Cardiac atrium fibroblast (primary cell): ENCODE data around the gene ATP1A1.

DNA sequence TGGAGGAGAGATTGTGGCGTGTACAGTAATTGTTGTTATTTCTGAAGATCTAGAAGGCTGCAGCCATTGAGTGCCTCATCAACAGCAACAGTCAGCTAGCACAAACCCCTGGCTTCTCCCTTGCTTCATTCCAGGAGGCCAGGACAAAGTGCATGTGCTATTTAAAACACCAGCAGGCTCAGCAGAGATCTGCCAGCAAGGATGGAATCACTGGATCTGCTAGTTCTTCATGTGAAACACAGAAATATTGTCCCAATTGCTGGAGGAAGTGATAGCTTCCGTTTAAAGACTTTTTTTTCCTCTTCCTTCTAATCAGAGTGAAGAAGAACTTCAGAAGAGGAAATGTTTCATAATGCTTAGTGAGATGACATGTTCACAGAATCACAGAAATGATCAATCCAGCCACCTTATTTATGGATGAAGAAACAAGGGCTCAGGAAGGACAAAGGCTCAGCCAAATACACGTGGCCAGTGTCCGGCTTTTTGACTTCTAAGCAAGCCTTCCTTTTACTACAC is 3.0 kb upstream of the NGF start:
- RAMPAGE, long total RNA, result no peak

- RAMPAGE, long total RNA, result no peak
These were observed 95.8 kb upstream of the VANGL1 start for GRCh38 chr1:115545632-115546652.

- RAMPAGE, long total RNA, result no peak
These were observed 9.1 kb downstream of the VANGL1 start for GRCh38 chr1:115650862-115651373.

DNA sequence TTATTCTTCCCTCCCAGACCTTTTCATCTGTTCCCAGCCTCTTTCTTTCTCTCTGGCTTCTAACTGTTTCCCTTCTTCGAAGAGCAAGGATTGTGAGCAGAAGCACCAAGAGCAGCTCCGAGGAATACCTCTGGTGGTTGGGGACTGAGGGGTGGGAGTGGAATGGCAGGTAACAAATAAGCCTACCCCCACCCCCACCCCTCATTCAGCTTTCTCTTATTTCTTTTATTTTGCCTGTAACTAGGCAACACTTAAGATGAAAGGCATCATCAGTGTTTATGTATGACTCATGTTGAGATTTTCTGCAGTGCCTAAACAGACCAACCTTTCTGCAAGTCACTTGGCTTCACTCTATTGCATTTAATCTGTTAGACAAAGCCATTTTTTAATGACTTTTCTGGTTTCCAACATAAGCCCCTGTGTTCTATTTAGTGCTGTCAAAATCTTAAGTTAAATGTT is 20.2 kb downstream of the CASQ2 start:
- RAMPAGE, long total RNA, result no peak

DNA sequence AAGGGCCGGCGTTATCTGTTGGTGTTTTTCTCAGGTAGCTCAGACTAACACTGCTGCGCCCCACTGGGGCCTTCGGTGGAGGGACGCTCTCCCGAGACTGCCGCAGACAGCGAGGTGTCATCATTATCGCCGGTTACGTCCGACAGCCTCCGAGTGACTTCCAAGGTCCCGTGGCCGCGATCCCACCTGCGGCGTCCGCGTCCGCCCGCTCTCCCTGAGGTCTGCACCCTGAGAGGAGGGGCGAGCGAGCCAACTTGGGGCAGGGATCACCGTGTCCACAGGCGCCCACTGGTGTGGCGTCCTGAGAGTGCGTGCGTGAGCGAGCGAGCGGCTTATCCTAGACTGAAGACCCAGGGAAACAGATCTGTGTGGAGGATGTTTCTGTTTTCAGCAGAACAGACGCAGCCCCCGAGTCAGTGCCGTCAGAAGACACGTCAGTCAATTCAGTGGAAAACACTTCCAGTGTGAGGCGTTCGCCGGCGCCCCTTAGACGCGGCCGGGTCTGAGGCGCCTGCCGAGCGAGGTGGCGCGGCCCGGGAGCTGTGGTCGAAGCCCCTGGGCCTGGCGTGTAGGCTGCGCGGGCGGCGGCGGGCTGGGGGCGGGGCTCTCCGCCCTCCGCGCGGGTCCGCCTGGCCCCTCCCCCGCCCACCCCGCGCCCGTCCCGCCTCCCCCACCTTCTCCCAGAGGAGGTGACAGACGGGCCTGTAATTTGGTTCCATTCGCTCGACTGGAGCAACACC is 12.6 kb downstream of the NHLH2 start:
- RAMPAGE, long total RNA, result no peak

DNA sequence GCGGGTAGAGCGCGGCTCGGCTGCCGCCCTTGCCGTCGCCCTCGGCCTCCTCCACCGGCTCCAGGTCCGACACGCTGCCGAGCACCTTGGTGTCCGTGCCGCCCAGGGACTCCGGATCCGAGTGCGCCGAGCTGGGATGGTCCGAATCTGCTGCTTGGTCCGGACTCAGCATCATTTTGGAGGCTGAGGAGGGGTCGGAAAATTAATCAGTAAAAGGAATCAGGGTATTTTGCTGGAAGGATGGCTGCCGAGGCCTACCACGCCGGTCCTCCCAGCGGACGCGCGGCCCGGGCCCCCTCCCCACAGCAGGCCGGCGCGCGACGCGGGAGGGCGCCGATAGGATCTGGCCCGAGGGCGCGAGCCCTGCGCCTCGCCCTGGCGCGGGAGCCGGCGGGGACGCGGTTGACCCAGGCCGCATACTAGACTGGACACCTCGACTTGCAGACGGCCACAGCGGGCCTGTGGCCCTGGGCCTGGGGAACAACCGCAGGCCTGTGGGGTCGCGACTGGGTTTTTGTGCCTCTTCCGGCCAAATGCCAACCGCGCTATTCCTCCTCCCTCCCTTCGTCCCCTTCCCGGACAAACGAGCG is 2.6 kb downstream of the NHLH2 start:
- RAMPAGE, long total RNA, result no peak

- RAMPAGE, long total RNA, result no peak
These were observed 47.3 kb downstream of the SLC22A15 start for GRCh38 chr1:116023312-116024280.

- RAMPAGE, long total RNA, result no peak
These were observed 43.5 kb upstream of the MAB21L3 start for GRCh38 chr1:116067524-116068215.

GRCh38 chr1:116153086-116153595 is 41.9 kb downstream of the MAB21L3 start:
- RAMPAGE, long total RNA, result no peak

DNA sequence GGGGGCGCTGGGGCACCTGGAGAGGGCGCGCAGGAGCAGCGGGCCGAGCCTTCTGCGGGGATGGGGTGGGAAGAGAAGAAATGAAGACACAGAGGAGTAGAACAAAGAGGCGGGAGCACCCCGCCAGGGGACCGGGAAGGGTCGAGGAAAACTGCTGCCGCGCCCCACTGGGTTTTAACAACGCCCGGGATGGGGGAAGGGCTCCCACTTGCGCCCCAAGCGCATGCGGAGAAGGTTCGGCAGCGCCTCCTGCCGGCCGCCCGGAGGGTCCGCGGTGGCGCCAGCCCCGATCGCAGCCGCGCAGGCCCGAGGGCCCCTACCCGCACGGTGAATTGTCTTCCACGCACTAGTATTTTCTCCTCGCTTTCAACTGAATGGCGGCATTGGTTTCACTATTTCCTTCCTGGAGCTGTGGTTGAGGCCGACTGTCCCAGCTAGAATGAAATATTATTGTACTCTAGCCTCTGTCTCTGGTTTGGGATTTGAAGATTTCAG is 57.1 kb downstream of the MAB21L3 start:
- RAMPAGE, long total RNA, result no peak

DNA sequence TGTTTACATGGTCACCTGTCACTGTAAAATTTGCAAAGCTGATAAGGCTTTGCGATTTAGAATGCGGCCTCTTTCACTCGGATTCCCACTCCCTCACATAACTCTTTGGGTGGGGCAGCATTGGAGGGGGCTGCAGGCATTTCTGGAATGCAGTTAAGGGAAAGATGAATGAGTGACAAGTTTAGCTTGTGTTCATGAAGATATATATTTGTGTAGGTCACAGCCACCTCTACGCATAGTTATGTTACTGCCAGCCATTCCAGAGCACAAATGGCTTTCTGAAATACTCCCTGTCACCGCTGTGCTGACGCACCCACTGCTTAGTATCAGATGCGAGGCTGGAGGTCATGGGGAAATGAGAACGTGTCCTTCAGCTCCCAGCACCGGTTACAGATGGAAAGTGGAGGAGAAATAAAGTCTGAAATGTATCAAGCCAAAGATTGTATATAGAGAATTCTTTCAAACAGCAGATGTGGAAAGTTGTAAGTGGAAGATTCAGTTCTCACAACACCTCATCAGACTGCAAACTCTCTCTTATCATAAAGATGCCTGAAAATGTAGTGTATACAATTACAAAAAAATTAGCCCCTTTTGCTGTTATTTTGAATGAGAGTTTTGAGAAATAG is 54.1 kb upstream of the ATP1A1 start:
- RAMPAGE, long total RNA, result no peak

GRCh38 chr1:116356576-116357128 is 16.4 kb upstream of the ATP1A1 start:
- RAMPAGE, long total RNA, result no peak

GRCh38 chr1:116361513-116362598 is 11.2 kb upstream of the ATP1A1 start:
- RAMPAGE, long total RNA, result no peak

DNA sequence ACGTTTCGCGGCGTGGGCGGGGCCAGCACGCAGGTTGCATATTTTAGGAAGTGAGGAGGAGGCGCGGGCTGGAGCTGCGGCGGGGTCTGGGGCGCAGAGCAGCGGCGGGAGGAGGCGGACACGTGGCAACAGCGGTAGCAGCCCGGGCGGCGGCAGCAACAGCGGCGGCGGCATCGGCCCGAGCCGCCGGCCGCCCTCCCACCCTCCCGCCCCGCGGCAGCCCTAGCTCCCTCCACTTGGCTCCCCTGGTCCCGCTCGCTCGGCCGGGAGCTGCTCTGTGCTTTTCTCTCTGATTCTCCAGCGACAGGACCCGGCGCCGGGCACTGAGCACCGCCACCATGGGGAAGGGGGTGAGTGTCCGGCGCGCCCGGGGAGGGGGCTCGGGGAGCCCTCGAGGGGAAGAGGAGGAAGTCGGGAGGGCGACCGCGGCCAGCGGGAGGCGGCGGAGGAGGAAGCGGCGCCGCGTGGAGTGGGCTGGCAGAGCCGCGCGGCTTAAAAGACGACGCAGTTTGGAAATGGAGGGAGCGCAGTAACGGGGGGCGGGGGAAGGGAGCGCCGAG is at the start of gene ATP1A1:
ATP1A1 (plus strand) TSS at position 71 of the 560 bp plus-strand sequence.
- RAMPAGE, long total RNA, result no peak

DNA sequence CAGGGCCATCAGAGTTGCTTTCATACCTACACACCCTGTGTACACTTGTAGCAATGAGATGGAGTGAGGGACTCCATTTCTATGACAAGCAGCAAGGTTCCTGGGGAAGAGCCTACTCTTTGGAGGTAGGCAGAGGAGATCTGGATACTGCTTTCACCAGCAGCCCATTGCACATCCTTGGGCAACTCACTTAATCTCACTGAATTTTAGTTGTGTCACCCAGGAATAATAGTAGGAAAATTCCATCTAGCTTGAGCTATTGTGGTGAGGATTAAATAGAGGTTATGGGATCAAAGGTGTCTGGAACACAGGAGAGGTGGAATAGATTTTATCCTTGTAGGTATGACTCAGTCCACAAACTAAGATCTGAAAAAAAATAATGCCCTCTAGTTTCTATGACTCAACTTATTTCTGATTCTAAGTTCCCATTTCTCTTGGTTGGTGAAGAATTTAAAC is 62.1 kb downstream of the CD58 start:
- RAMPAGE, long total RNA, result no peak

GRCh38 chr1:116532846-116533846 is 37.7 kb downstream of the CD58 start:
- RAMPAGE, long total RNA, result no peak

DNA sequence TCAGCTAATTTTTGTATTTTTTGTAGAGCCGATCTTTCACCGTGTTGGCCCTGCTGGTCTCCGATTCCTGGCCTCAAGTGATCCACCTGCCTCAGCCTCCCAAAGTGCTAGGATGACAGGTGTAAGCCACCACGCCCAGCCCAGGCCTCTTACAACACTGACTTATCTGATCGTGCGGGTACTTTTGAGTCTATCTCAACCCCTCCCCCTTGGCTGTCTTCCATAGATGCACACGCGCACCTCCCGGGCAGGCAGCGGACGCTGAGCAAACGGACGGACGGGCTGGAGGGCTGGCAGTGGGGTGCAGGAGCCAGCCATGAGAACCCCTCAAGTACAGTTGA is 1.1 kb downstream of the CD58 start:
- RAMPAGE, long total RNA, result no peak

DNA sequence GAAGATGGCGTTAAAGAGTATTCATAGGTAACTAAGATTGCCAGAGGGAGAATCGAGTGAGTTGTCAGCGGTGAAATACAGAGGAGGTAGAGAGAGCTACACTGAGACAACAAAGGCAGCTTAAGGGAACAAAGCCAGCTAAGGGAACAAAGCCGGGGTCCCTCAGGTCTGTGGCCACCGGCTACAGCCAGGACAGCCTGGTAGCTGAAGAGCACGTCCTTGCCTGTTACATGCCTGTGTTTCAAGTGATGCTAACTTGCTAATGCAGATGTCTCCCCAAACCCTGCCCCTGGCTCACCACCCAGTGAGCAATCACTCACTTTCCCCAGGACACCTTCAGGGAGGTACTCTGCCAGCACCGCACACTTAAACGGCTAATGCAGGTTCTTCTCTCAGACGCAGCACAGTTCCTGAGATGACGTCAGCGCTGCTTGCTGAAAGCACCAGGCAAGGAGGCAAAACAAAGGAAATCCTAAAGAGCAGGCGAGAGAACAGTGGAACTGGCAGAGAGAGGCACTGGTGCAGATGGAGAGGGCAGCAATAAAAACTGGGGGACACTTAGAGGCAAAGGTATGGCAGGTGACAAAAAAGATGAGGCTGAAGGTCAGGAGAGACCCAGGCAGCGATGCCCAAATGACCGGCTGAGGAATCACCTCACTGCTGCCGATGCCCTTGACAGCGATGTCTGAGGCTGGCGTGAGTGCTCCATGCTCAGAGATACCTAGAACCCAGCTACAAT is 20.8 kb downstream of the IGSF3 start:
- RAMPAGE, long total RNA, result no peak

DNA sequence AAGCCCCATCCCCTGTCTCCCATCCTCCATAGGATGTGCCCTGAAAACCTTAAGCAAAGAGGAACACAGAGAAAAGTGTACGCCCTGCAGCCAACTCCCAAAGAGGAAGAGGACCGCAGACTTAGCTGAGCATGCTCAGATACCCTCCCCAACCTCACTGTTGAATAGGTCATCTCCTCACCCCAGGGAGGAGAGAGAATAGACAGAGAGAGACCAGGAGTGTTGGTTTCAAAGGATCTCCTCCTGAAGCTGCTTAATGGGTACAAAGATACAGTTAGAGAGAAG is 50.5 kb downstream of the CD2 start:
- RAMPAGE, long total RNA, result no peak

DNA sequence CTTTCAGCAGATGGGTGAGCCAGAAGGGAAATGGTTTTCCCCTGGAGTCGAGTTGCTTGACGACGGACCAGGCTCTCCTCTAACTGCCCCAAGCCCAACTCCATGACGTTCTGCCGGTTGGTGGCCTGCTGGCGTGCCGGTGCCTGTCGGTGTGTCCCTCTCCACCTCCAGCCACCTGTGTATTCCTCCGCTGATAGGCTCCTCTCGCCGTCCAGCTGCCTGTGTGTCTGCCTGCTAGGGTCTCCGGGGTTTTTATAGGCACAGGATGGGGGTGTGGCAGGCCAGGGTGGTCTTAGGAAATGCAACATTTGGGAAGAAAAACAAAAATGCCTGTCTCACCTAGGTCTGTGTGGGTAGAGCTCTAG is 34.3 kb upstream of the PTGFRN start:
- RAMPAGE, long total RNA, result no peak